ENCODE measurements around the genes LHX6, OR1J4, OR1L6, DENND1A and LHX2.

DNA sequence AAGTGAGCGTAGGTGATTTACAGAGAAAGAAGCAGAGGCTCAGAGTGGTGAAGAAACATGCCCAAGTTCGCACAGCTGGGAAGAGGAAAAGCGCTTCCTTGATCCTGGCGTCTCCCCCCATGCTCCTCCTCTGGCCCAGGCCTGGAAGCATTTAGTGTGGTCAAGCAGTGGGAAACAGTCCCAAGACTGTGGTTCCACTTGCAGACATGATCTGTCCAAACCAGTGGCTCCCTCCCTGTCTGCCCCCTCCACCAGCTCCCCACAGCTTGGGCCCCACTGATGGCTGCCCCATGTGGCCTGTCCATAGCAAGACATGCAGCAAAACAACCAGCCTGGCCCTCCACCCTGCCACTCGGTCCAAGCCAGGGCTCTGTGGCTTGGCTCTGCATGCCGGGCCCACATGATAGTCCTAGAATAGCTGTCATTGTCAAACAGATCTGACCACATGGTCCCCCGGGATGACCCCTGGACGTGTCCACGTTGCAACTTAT, 107.1 kb downstream of the TTLL11 start:
- RRBS = 25% methylated on average over 1 of the region's 9 CpGs

GRCh38 chr9:121987171-121987976, 105.7 kb downstream of the TTLL11 start:
- RRBS = 88% methylated on average over 4 of the region's 8 CpGs

GRCh38 chr9:122228592-122229412, at the start of gene LHX6:
Gene LHX6 (minus strand): TSS chr9:122228957.
- RRBS = 3% methylated on average over 13 of the region's 67 CpGs

GRCh38 chr9:122518916-122519229, at the start of gene OR1J4:
Gene OR1J4 (plus strand): TSS chr9:122519141.
- RRBS = no CpG with 5 or more reads among the region's 1 CpG

DNA sequence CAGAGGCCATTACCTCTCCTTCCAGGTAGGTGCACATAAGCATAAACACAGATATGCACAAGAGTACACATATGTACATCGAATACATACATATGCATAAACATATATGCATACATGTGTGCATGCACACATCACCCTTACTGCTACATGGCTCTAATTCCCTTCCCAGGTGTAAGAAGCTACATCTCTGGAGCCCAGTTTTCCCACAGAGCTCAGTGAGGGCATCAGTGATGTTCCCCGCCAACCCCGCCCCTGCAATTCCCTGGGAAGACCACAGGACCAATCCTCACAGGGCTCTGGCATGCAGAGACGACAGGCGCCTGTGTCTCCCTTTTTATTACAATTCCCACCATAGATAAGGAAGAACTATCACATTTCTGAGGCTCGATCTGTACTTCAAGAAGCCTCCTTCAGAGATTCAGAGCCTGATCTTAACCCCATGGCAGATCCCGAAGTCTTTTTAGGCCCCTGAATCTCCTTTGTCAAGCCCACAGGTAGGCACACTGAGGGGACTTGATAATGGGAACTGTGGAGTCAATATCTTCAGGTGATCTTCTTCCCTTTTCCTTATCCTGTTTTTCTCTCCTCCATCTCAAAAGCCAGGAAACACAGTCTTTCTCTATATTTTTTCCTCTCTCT, at the start of gene OR1L6:
Gene OR1L6, plus strand, starts transcription at position 424 of the 639 bp plus-strand sequence.
- RRBS = no CpG with 5 or more reads among the region's 7 CpGs

GRCh38 chr9:122864963-122865687, 36.7 kb upstream of the PDCL start:
- RRBS = no CpG with 5 or more reads among the region's 8 CpGs

- RRBS = no CpG with 5 or more reads among the region's 3 CpGs
Measured at GRCh38 chr9:122879855-122880416, 25.2 kb downstream of the RC3H2 start.

DNA sequence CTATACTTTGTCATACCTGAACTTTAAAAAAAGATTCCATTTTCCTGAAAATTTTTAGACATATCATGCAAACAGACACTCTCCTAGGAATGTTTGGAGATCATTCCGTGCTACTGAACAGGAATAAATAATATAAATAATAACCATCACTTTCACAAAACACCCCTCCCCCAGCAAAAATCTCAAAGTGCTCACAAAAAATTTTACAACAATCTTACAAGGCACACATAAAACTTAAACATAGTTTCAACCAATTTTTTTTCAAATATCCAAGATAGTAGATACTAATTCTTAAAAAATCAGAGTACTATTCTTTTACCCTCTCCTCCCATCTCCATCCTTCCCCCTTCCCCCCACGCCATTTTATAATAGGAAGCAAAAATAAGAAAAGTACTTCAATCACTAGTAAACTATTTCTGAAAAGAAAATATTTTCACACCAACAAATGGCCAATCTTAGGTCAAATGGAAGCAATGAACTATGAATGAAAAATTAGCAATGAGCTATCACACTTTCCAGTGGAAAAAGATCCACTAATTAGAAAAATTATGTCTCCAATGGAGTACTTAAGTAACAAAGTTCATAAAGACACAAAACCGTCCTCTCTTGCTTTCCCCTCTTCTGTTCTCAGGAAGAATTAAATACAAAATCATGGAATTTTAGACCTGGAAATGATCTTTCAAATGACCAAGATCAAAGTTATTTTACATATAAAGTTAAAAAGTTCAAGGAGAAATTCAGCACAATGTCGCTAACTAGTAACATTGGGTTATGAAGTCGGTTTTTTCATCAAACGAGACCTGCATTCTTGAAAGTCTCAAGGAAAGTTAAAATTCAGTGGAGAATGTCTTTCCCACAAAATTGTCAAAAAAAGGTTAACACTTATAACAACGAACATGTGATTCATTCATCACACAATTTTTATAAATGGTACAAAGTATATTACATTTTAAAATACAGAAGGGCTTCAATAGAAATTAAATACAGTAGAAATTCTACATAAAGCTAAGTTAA, 3.4 kb upstream of the RC3H2 start:
- RRBS = no CpG with 5 or more reads among the region's 7 CpGs

GRCh38 chr9:123058694-123059221, 25.3 kb downstream of the GPR21 start:
- RRBS = no CpG with 5 or more reads among the region's 1 CpG

DNA sequence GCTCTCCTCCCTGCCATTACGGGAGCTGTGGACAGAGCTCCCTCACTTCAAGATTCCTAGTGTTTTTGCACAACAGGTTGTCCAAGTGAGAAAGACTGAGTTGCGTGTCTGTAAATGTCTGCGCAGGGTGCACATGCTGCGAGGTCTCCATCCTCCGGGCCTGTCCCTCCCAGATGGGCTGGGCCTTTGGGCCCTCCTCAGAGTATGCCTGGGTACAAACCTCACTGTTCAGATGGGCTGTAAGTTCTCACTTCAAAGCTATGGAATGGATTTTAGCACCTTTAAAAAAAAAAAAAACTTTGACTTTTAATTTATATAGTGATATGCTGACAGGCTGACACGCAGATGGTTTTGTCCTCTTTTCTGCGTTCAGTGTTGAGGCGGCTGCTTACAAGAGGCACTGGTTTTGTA, 70.7 kb downstream of the GPR21 start:
- RRBS = no CpG with 5 or more reads among the region's 8 CpGs

- RRBS = no CpG with 5 or more reads among the region's 8 CpGs
Measured at GRCh38 chr9:123231569-123232320, 36.6 kb downstream of the STRBP start.

- RRBS = no CpG with 5 or more reads among the region's 11 CpGs
Measured at GRCh38 chr9:123266444-123267615, 1.6 kb downstream of the STRBP start.

DNA sequence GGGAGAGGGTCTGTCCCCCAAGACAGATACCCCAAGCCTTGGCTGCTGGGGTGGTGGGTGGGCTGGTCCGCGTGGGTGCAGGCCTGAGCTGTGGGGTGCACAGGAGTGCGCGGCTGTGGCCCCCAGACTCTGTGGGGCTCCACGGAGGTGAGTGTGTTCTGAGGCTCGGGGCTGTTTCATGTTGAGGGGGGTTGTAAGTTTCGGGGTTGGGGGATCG, 296 bp downstream of the CRB2 start:
- RRBS = no CpG with 5 or more reads among the region's 8 CpGs

GRCh38 chr9:123364335-123364516, 8.2 kb downstream of the CRB2 start:
- RRBS = 32% methylated on average over 4 of the region's 6 CpGs

DNA sequence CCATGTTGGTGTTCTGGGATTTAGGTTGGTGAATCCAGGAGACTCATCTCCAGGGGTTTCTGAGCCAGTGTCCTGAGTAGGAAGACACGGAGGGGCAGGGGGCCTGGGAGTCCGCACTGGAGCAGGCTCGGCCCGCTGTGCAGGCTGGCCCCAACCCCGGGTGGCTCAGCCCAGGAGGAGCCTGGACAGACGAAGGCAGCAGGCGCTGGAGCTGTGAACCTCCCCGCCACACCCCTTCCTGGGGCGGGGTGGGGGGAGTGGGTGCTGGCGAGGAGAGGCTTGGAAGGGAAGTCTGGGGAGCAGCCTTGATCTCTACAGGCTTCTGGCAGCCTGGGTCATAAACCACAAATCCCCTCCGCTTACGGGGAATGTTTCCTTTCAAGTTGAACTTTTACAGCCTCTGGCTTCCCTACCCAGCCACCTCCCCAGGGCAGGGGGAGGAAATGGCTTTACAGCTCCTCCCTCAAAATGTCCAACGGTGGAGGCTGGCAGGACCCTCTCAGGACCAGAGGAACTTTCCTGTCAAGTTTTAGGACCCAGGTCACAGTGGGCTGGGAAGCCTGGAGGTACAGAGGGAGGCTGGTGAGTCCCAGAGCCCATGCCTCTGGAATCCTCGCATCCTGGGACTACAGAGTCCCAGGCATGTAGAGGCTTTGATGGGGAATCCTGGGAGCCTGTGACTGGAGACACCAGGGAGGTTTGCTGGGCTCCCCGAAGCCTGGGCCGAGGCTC, 19.8 kb downstream of the CRB2 start:
- RRBS = no CpG with 5 or more reads among the region's 16 CpGs

DNA sequence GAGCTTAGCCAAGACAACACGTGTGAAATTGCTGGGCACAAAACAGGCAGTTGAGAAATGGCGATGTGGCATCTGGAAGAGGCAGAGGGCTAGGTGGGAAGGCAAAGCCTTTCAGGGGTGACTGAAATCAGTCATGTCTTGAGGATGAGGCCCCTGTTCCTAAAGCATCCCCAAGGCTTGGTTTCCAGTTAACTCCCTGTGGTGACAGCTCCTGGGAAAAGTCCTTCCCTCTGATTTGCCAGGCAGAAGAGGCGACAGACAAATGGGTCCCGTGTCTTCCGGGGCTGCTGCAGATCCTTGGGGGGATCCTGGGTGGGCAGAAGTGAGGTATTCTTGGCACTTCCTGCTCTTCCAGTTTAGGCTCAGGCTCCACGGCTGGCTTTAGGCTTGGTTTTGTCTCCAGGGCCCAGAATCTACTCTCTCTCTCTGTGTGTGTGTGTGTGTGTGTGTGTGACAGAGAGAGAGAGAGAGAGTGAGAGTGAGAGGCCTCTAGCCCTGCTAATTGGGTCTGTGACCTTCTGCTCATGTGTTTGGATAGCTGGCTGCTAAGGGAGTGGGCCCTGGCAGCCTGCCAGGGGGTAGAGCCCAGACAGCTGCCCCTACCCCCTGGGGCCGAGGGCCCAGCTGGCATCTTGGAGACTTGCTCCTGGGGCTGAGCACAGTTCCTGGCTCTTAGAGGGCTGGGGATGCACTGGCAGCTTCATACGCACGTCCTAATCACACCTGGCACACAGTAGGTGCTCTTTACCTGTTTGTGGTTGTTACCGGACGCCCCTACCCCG, 39.2 kb downstream of the CRB2 start:
- RRBS = no CpG with 5 or more reads among the region's 12 CpGs

- RRBS = no CpG with 5 or more reads among the region's 9 CpGs
Measured at GRCh38 chr9:123642377-123643141, 286.6 kb downstream of the CRB2 start.

DNA sequence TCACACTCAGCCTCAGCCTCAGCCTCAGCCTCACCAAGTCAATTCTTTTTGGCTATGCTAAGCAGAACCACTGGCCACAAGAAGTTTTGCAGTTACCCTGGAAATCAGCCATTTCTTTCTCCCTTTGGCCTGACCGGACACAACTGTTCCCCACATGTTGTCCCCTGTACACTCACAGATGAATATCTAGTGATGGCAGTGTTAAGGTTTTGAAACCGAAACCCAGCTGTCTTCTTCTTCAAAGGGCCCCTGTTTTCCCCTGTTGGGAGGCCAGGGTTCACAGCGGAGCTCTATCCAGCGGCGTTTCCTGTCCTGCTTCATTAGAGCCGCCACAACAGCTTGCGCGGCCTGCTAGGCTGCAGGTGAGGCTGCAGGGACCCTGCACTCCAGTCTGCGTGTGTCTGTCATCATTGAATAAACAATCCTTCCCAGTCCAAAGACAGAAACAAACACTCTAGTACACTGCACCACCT, 250.5 kb downstream of the DENND1A start:
- RRBS = no CpG with 5 or more reads among the region's 9 CpGs

DNA sequence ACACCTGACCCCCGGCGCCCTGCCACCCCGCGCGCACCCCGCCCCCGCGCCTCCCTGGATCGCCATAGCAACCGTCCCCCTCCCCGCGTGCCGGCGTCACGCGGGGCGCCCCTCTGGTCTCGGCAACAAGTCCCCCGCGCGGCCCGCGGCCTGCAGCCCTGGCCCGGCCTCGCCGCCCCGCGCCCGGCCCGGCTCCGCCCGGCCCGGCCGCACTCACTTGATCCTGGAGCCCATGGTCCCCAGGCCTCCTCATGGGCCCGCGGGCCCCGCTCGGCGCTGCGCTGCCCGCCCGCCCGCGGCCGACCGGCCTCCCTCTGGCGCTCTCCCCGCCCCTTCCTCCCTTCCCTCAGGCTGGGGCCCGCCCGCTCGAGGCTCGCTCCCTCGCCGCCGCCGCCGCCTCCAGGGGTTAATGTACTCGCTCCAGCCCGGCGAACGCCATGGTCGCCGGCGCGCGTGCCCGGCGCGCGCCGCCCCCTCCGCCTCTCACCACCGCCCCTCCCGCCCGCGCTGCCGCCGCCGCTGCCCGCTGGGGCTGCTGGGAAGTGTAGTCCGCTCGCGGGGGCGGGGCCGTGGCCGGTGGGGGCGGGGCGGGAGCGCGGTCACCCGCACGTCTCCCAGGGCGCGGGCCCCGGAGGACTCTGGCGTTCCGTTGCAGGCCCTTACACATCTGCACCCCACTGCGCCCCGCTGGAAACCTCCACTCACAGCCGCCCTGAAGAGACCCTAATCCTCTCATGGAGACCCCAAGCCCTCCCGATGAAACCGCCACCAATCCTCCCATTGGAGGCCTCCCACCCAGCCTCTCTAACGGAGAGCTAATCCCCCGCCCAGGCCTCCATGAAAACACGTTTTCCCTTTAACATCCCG, at the start of gene DENND1A:
Gene DENND1A, minus strand, starts transcription at position 455 of the 867 bp plus-strand sequence.
- RRBS = 2% methylated on average over 44 of the region's 106 CpGs

- RRBS = 2% methylated on average over 17 of the region's 46 CpGs
Measured at GRCh38 chr9:124011301-124011887, at the start of gene LHX2. Gene LHX2 (plus strand): TSS chr9:124011768.